Rectum (tissue), 1 donor: ENCODE results near the gene FCRLB.

DNA sequence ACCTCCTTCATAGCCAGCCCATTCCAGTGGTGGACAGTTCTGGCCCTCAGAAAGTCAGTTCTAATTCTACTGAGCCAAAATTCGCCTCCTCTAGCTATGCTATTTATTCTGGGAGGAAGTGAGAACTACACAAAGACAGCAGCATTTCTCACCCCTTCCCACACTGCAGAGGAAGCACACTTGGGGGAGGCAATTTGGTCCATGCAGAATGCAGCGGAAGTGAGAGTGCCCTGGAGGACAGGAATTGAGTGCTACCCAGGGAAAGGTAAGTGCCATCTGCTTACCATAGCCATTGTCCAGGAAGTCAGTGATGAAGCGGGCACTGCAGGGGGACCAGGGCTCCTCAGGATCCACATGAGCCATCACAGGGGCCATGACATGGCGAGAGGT lies 3.7 kb downstream of the ADAMTS4 start:
- PRO-cap, result no peak

- PRO-cap, result bidirectional peak, plus-strand start at chr1:161612712, minus-strand start at chr1:161612445
Observed at GRCh38 chr1:161612326-161613267, 18.4 kb downstream of the FCGR3B start.

- PRO-cap, result no peak
Observed at GRCh38 chr1:161721263-161722364, at the start of gene FCRLB. Gene FCRLB (plus strand): TSS chr1:161721544.

DNA sequence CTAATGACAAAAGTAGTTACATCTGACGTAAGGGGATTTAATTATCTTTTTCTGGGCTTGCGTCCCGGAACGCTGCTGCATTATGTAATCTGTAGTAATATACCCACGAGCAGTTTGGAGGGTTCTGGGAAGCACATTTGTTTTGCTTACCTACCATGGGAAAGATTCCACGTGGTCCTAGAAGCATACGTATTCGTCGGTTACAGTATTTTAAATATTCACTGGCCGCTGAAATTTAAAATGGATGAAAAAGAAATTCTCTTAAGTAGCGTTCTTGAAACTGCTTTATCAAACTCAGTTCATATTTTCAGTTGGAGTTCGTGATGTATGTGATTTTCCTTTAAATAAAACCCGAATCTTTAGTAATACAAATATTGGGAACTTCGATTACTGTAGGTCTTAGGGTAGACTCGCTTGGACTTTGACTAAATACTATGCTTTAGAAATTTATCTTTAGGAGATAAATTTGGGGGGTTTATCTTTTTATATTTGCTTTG lies 798 bp upstream of the ATF6 start:
- PRO-cap, result unidirectional peak, plus-strand start at position 112 of the sequence

- PRO-cap, result no peak
Observed at GRCh38 chr1:161801918-161802269, 35.8 kb downstream of the ATF6 start.

DNA sequence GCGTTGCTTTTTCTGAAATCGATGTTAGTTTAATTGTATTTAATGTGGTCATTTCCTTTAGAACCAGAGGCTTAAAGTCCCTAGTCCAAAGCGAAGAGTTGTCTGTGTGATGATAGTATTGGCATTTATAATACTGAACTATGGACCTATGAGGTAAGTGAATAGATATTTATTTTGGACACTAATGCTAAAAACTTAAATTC lies 54.8 kb downstream of the ATF6 start:
- PRO-cap, result no peak

DNA sequence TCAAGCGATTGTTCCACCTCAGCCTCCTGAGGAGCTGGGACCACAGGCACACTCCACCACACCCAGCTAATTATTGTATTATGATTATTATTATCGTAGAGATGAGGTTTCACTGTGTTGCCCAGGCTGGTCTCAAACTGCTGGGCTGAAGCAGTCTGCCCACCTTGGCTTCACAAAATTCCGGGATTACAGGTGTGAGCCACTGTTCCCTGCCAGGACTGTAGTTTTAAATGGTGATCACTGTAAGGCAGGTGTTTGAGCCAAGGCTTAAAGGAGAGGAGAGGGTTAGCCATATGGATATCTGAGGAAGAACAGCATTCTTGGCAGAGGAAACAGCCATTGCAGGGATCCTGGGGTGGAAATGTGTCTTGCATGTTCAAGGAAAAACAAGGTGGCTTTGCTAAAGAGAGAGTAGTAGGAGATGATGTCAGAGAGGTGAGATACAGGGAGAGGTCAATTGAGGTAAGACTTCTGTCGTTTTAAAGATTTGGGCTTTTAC lies 73.4 kb downstream of the ATF6 start:
- PRO-cap, result no peak

DNA sequence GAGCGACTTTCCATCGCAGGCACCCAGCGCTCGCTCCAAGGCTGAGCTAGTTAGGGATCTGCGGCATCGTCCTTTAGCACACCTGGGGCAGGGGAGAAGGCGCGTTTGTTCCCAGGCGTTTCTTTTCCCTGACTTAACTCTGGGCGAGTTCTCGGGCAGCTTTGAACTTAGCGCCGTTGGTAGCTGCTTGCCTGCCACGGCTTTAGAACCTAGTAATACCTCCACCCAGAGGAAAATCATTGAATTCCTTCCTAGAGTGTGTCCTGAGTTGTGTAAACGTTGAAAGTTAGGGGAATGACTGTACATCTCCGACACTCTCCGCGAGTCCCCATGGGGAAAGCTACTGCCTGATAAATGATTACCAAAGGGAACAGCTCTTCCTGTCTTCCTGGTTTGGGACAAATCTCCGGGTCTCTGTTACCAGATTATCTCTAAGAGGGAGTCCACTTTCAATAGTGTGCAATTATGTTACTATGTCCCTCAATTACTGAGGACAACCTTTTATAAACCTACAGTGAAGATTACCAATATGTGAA lies 565 bp upstream of the OLFML2B start:
- PRO-cap, result no peak

DNA sequence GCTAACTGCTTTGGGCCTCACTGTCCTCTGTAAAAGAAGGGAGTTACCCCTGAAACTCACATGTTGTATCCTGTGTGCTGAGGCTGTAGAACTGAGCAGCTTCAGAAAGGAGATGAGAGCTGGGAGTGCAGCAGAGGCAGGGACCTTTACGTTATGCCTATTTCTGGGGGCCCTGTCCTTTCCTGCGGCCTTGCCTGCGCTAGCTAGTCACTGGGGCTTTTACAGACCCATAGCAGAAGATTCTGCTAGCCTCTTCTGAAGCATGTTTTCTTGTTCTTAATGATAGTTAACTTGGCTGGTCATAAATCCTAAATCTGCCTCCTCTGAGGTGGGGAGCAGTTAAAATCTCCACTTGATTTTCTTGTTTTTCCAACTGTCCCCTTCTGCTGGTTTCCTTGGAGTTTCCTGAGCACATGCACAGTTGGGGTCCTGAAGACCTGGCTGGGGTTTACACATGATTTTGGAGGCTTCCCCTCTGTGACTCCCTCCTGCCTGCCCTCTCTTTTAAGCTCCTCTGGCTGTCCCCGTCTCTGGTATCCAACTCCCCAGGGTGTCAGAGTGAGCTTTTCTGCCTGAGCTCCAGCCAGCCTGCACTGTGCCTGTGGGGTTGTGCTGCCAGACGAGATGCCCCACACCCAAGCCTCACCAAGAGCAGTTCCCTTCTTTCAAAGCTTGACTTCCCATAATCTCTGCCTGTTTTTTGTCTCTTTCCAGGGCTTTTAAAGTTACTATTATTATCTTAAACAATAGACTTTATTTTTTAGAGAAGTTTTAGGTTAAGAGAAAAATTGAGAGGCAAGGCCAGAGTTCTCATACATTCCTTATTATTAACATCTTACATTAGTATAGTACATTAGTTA lies 76.7 kb downstream of the NOS1AP start:
- PRO-cap, result no peak

DNA sequence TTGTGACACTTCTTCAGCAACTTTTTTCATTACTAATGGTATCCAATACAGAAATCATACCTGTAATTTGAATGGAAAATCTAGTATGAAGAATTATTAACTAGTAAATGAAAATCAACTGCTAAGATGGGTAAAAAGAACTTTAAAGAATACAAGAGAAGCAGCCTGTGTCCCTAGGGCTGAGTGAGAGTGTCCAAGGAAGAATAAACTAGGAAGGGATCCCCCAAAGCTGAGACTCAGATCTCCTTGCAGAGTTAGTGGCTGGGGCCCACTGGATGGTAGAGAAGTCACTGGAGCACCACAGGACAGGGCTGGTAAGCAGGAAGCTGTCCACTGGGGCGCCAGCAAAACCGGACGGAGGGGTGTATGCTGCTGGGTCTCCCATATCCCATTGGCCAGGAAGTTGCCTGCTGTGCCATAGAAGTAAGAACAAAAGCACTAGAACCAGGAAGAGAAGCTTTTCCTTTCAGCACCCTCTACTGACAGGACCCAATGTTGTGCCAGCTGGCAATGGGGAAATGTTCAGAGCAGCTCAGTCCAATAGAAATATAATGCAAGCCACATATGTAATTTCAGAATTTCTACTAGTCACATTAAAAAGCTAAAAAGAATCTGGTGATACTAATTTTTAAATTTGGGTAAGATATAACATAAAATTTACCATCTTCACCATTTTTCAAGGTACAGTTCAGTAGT lies 146.6 kb downstream of the SPATA46 start:
- PRO-cap, result no peak

DNA sequence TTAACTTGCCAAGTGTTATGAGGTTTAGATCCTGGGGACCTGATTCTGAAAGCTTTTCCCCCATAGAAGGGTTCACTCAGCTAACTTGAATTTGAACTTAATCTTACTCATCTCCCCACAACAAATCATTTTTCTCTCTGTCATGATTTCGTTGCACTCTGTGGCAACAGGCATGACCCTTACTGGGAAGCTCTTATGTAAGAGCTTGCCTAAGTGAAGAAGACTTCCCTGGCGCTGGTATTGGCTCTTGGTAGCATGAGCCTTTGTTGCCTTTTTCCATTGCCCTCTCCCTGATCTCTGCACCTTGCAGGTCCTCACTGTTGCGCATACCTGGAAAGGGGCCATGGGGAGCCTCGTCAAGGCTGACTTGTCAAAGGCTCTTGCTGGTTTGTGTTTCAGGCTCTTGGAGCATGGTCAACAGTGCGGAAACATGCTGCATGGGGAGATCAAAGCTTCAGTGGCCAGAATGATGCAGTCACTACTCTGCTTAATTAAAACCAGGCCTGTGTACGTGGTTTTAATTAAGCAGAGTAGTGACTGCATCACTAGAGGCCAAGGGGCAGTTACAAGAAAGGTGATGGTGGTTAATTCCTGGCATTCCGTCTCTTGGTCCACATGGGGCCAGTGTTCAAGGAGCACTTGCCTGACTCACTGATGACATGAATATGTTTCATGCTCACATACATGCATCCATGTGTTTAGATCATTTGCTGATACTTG lies 141.3 kb downstream of the SPATA46 start:
- PRO-cap, result no peak

- PRO-cap, result no peak
Observed at GRCh38 chr1:162382293-162382546, 692 bp downstream of the C1orf226 start.

DNA sequence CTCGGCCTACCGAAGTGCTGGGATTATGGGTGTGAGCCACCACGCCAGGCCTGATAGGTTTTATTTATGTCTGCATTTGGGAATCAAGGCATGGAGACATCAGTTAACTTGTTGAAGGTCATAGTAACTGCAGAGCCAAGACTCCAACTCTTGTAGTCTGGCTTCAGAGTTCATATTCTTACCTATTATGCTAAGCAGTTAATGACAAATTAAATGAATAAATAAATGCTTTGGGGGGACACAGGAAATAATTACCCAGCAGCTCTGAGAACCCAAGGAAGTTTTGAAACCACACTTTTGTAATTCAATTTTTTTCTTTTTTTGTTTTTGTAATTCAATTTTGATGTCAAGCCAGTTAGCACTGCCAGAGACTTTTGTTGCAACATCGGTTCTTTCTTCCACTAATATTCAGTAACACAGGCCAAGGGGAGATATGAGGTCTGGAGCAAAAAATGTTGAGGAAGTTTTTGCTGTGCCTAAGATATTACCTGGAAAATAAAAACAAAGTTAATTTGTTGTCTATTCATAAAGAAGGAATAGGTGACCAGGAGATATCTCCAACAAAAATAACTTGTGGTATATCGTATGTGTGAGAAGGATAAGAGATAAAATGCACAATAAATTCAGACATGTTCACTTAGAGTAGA lies 9.2 kb upstream of the UAP1 start:
- PRO-cap, result no peak

DNA sequence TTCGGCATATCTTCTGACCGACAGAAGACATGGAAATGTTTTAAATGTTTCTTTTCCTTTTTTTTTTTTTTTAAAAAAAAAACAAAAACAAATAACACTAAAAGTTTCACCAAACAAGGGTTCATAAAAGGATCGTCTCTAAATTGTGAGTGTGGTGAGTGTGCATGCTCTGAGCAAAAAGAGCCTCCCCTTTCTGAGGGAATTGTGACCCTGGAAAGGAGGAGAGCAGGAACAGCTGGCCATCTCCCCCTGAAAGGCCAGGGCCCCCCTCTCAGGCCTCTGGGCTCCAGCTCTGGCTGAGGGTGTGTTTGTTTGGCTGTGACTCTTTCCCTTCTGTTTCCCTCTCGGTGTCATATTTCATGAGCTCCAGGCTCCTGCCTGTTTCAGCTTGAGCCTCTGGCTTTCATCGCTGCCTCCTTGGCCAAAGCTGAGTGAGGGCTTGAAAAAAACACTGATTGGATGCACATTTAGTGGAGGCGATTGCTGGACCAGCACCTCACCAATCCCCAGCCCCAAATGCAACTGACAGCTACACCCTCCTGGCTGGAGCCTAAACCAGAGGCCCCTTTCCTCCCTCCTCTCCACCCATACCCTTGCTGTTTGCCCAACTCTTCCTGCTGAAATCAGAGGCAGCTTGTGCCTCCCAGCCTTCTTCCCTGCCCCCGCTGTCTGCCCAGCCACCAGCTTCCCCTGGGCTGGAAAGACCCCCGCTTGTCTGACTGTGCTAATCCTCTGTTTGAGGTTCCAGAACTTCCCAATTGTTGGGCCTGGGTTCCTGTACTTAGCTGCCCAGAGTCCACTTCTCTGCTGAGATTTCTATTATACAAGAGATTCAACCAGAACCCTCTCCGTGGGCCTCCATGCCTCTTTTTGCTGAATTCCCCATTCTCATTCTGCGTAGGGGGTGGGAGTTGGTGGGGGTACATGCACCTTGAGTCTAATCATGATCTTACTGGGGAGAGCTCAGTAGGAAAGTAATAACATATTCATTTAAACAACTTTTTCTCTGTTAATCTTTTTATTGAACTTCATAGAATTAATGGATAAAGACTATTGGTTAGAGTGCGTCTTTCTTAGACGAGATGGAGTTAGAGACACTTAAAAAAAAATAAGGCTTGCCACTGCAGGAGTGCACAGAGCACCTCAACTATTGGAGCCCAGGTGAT lies 64.3 kb downstream of the DDR2 start:
- PRO-cap, result no peak

GRCh38 chr1:162752820-162753614 lies 37.5 kb upstream of the HSD17B7 start:
- PRO-cap, result no peak

DNA sequence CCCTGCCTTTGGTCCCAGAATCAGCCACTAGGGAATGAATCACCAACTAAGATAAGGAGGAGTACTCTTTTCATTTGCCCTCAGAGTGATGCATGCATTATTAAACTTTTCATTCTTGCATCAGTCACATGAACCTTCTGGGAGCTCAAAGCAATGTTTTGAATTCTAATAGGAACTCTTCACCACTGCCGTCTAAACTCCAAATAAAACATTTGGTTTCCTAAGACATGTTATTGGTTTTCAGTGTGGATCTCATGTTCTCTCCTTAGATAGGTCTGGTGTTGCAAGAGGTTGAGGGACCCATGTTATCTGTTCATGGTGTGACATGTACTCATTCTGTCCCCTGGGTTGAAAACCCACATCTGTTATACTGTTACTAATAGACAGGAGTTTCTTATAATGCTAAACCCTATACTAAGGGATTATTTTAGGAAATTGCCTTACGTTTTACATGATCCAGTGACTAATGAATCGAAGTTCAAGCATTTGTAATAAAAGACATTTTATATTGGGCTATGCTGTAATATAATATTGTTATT lies 17.8 kb upstream of the HSD17B7 start:
- PRO-cap, result no peak

- PRO-cap, result no peak
Observed at GRCh38 chr1:162783557-162784191, 6.8 kb upstream of the HSD17B7 start.

- PRO-cap, result no peak
Observed at GRCh38 chr1:163440234-163440655, 118.5 kb downstream of the NUF2 start.

DNA sequence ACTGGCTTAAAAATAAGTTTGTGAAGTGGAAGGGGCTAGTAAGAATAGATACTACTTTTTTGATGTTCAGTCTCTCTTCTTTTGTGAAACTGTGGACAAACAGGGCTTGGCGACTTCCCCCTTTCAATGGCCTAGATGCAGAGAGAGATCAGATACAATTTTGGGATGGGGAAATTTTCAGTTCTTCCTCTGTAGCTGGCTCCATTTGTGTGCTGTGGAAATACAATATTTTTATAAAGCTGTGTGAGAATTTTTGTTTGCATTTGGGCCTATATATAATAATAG lies 2.6 kb downstream of the PBX1 start:
- PRO-cap, result no peak

DNA sequence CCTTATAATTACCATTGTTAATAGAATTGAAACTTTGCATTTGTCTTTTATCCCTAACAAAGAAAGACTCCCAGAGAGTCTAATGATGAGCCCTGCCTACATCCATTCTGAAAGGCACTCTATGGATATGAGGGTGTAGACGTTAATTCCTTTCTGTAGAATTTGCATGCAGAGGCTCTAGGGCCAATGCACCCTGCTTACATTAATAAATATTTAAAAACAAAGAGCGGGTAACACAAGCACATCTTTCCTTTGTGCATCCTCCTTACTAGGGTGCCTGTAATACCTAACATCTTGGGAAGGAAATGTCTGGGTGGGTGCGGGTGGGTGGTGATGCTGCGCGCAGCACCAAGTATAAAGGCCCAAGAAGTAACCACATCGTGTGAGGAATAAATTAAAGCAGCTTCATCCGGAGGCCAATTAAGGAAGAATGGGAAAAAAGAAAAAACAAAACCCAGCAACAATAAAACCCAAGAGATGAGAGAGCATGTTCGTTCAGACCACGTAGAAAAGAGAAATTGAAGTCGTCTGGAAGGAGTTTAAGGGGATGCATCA lies 16.7 kb downstream of the PBX1 start:
- PRO-cap, result no peak